LNCaP clone FGC (cell line): ENCODE data around the gene KRT26.

GRCh38 chr17:40094658-40095820 lies 5.3 kb downstream of the NR1D1 start:
- RRBS, 2 experiments = 96 to 100% methylated on average over 1 of the region's 33 CpGs

GRCh38 chr17:40104351-40105317 lies 4.2 kb upstream of the NR1D1 start:
- RRBS, 2 experiments = no CpG with 5 or more reads among the region's 3 CpGs

GRCh38 chr17:40106369-40107620 lies 6.4 kb upstream of the NR1D1 start:
- RRBS, 2 experiments = no CpG with 5 or more reads among the region's 20 CpGs

DNA sequence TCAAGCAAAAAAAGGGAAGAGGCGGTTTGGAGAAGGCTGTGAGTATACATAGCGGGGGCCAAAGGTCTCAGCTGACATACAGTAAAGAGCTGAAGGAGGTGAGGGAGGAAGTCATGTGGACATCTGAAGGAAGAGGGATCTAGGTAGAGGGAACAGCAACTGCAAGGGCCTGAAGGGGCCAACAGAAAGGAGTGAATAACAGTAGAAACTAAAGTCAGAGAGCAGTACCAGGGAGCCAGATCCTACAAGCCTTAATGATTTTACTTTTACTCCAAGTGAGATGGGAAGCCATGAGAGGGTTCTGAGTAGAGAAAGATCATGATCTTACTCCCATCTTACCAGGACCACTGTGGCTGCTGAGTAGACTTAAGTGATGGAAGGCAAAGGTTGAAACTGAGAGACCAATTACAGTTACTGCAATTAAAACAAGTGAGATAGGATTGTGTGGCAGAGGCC lies 3.5 kb upstream of the MSL1 start:
- RRBS, 2 experiments = no CpG with 5 or more reads among the region's 2 CpGs

DNA sequence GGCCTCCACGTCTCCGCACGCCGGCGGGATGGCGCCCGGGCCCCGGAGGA lies 474 bp downstream of the MSL1 start:
- RRBS, 2 experiments = 0 to 1% methylated on average over 4 of the region's 8 CpGs

DNA sequence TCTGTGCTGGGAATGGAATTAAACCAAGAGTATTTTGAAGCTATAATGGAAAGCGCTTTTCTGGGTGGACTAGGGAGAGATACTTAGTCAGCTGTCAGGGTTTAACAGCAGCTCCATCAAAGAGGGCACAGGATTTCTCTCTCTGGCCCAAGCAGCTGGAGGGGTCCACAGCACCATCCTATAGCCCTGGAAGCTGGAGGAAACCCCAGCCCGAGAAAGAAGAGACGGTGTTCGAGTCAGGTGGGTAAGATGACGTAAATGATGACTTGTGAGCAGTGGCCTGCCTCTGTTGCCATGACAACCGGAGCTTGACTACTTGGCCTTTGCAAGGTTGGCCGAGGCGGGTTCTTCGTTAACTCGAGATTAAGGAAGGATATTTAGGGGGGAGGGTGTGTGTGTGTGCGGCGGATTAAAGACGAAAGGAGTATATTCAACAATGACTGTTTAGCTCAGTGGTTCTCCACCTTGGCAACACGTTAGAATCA lies 531 bp upstream of the WIPF2 start:
- RRBS, 2 experiments = no CpG with 5 or more reads among the region's 14 CpGs

DNA sequence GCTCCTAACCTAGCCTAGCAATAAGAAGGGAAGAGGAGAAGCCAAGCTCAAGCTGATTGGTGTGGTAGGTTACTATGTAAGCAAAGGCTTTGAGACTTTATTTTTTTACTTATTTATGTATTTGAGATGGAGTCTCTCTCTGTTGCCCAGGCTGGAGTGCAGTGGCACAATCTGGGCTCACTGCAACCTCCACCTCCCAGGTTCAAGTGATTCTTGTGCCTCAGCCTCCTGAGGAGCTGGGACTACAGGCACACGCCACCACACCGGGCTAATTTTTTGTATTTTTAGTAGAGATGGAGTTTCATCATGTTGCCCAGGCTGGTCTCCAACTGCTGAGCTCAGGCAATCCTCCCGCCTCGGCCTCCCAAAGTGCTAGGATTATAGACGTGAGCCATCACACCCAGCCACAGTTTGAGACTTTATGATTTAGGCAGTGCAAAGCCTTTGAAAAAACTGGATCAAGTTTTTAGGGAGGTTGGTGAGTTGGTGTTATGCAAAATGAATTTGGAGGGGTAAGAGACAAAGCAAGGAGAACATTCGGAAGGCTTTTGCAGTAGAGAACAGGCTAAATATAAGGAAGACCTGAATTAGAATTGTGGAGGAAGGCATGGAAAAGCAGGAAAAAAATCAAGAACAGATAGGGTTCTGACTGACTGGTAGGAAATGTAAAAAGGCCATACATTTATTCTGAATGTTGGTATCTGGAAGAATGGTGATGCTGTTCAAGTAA lies 14.6 kb upstream of the CDC6 start:
- RRBS, 2 experiments = no CpG with 5 or more reads among the region's 6 CpGs

- RRBS, 2 experiments = no CpG with 5 or more reads among the region's 1 CpG
Observed at GRCh38 chr17:40293270-40293812, 5.7 kb downstream of the CDC6 start.

DNA sequence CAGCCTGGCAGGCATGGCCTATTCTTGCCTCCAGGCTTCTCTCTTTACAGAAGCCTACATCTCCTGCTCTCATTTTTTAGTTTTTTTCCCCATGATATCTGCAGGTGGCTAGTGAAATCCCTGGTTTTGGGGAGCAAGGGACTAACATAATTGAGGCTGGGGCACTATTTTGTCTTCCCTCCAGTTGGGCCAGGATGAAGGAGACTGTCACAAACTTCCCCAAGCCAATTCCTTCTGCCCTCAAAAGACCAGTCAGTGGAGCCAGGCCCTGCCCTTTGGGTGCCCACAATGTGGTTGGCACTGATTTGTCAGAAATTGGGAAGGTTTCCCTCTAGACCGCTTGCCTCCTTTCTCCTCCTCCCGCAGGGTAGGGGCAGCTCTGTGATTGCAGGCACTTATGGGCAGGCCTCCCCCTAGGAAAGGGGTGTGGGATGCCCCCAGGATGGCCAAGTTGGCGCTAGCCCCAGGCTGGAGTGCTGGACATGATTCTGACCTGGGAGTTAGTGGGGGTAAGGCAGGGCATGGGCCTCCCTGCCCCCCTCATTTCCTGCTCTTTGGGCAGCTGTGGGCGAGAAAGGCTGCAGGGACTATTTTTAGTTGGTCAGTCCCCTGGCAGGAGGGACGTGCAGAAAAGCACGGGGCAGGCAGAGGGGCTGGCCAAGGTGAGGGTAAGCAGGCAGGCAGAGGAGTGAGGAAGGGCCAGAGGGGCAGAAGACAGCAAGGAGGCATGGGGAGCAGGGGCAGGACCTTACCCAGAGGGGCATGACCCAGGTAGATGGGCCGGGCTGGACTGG lies 3.1 kb downstream of the RARA start:
- RRBS, 2 experiments = no CpG with 5 or more reads among the region's 7 CpGs

GRCh38 chr17:40333788-40334707 lies 25.1 kb downstream of the RARA start:
- RRBS, 2 experiments = no CpG with 5 or more reads among the region's 3 CpGs

DNA sequence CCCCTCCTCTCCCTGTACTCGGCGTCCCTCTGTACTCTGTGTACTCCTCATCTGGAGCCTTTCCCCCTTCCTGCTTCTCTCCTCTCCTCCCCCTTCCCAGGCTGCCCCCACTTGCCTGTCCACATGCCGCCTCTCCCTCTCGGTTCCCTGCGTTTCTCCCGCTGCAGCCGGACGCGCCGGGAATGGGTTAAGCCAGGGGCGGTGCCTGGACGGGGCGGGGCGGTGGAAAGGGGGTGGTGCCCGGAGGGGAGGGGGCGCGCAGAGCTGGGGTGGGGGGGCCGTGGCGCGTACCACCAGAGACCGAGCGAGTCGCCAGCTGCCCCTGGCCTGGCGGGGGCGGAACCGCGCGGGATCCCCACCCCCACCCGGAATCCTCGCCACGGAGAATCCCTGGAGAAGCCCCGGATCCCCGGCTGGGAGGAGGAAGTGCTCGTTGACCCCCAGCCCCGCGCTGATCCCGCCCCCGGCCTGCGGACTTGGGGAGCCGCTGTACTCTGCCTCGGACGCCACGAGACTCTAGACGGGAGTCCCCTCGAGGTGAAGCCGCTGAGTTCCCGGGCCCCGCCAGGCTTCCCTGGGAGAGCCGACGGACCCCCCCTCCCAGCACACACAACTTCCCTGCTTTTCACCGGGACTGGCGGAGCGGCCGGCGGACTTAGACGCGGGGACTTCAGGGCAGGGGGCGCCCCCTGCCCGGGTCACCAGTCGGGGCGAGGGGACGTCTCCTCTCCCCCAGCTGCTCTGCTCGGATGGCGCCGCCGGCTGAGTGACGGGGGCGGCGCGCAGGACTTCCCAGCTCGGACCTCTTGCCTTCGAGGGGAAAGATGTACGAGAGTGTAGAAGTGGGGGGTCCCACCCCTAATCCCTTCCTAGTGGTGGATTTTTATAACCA lies 22.4 kb downstream of the GJD3 start:
- RRBS, 2 experiments = 23 to 26% methylated on average over 35 to 38 of the region's 73 CpGs

GRCh38 chr17:40433018-40433494 lies 10.2 kb upstream of the IGFBP4 start:
- RRBS, 2 experiments = no CpG with 5 or more reads among the region's 2 CpGs

DNA sequence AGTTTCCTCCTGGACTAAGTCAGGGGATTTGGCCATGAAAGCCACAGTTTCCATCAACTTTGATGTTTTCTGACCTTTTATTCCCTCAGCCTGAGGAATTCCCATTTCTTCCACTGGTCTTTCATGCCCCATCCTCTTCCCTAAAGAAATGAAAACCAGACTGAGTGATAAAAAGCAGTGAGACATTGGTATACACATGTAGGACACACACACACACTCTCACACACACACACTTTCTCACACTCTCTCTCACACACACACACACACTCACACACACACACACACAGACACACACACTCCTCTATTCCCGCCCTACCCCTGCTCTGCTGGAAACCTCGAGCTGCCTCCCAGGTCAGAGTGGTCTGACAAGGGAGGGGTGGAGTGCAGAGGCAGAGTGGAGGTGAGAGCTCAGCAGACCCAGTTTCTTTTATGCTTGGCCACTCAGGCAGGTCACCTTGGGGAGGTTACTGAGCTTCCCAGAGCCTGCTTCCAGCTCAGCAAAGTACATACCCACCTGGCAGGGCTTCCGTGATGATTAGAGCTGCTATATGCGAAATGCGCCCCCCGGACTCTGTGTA lies 30.8 kb downstream of the CCR7 start:
- RRBS, 2 experiments = no CpG with 5 or more reads among the region's 6 CpGs

DNA sequence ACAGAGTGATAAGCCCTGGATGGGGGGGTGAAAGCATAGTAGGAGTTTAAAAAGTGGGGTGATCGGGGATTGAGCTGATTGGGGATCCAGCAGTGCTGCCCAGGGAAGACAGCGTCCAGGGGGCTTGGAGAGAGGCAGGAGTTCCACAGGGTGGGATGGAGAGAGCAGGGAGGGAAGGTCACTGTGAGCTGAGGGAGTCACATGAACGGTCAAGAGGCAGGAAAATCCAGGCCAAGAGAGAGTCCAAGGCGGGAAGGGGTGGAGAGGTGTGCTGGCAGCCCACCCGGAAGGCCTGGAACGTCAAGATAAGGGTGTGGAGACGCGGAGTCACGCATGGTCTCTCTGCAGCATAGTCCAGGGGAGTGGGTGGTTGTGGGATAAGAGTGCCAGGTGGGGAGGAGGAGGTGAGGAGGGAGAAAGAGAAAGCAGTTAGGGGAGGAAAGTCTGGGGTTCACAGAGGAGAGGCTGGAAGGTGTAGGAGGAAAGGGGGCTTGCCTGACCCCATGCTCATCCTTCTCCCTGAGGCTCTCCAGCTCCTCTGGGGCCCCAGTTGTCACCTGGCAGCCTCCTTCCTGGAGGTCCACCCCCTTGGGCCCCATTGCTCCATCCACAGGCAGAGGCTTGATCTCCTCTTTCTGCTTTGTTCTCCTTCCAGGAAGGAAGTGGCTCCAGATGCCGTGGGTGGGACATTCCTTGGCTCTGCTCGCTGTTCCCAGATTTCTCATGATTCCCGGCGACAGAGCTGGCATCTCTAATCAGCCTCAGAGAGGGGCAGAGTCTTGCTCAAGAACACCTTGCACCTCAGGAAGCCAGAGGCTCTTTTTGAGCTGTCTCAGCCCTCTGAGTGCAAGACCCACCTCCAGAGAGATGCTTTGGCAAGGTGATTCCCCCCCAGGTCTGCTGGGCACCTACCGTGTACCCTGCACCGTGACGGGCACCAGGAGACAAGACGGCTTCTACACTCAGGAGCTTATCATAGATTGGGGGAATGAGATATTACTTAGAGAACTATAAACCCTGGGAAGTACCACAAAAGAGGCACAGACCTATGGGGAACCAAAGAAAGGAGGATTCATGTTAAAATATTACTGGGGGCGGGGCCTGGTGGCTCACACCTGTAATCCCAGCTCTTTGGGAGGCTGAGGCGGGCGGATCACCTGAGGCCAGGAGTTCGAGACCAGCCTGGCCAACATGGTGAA lies 28.6 kb downstream of the CCR7 start:
- RRBS, 2 experiments = no CpG with 5 or more reads among the region's 21 CpGs

- RRBS, 2 experiments = no CpG with 5 or more reads among the region's 16 CpGs
Observed at GRCh38 chr17:40556777-40557488, 8.3 kb downstream of the CCR7 start.

- RRBS, 2 experiments = no CpG with 5 or more reads among the region's 1 CpG
Observed at GRCh38 chr17:40565728-40565974, 379 bp upstream of the CCR7 start.

GRCh38 chr17:40612454-40613443 lies 34.9 kb downstream of the SMARCE1 start:
- RRBS, 2 experiments = 46 to 52% methylated on average over 3 to 4 of the region's 16 CpGs

DNA sequence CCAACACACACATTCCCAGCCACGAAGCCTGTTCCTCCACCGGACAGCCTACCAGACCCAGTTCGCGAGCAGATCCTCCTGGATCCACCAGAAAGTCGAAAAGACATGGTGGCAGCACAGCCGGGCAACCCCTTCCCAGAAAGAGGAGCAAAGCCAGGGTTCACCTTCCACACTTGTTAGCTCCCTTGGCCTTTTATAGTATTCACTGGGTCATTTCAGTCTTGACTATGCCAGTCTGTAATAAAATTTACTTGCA lies at the start of gene KRT26:
KRT26 (minus strand) TSS at position 195 of the 256 bp plus-strand sequence.
- RRBS, 2 experiments = 57 to 61% methylated on average over 5 of the region's 6 CpGs

DNA sequence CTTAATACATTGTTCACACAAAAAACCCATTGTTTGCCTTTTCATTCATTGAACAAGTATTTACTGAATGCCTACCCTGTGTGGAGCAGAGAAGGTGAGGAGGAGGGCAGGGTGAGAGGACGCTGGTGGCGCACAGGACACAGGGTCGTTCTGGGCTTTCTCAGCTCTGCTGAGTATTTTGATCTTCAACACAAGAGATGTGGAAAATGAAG lies 8.0 kb upstream of the KRT23 start:
- RRBS, 2 experiments = no CpG with 5 or more reads among the region's 3 CpGs